NCI-H460 (cell line): ENCODE measurements around a stretch of chr3.

DNA sequence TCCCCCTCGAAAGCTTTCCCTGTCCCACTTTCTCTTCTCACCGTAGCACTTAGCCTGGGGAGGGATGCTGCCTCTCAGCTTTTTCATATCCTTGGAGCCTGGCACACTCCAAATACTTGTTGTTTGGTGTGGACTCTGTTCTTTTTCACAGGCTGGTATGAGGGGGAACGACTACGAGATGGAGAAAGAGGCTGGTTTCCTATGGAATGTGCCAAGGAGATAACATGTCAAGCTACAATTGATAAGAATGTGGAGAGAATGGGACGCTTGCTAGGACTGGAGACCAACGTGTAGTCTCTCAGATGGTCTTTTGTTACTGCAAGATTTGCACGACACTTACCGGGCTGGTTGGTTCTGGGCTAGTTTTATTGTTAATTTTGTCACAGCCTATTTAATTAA, 69.1 kb downstream of the DHX36 start:
RAMPAGE:
- cytosol, long total RNA, result no peak
- long total RNA, result no peak
- nucleus, long total RNA, result no peak

DNA sequence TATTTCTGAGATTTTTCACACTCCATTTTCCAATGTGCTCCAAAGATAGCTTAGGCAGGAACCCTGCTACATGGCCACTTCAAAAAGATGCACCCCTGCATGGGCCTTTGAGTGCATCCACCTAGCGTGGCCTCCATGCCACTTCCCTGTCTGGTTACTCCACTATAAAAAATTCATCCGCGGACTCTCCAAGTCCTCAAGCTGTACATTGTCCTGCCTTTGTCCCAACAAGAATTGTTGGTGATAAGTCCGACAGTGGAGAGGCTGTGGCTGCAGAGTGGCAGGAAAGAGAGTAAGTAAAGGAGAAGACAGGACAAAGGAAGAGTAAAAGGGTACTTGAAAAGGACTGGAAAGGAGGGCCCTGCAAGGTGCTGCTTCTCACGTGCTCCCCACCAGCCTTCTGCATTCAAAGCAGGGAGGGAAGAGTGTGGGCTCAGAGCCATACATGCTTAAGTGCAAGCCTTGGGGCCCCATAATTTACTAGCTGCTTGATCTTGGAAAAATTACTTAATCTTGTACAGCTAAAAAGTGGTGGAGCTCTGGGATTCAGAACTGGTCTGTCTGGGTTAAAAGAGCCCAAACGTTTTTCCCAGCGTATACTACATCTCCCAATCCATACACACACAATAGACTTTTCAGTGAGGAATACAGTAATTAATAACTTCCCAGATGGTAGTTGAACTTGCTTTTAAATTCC, 29.8 kb downstream of the MME start:
RAMPAGE:
- cytosol, long total RNA, result no peak
- long total RNA, result no peak
- nucleus, long total RNA, result no peak

GRCh38 chr3:155111031-155111834, 31.1 kb downstream of the MME start:
RAMPAGE:
- cytosol, long total RNA, result no peak
- long total RNA, result no peak
- nucleus, long total RNA, result no peak

DNA sequence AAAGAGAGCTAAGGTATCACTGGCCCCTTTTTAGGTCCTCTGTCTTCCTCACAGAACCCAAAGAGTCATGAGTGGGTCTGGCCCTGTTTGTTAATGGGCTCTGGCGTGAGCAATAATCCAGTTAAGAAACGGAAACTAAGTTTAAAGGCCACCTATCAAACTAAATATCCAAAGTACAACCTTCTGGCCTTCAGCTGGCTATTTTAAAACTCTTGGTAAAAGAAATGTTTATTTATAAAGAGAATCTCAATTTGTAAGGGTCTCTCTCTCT, 71.0 kb upstream of the STRIT1 start:
RAMPAGE:
- cytosol, long total RNA, result no peak
- long total RNA, result no peak
- nucleus, long total RNA, result no peak

DNA sequence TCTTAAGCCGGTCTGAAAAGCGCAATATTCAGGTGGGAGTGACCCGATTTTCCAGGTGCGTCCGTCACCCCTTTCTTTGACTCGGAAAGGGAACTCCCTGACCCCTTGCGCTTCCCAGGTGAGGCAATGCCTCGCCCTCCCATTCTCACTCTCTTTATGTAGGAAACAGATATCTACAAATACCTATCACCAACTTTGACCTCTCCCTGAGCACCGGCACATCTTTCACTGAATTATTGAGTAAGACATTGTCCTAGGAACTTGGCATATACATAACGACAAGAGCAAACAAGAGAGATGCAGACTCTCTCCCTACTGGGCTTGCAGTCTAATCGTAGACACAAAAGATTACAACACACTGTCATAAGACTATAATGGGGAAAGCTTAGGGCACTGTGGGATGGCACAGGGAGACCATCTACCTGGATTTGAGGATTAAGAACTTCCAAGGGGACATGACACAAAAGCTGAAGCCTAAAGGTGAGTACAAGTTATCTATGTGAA, 218.6 kb upstream of the STRIT1 start:
RAMPAGE:
- cytosol, long total RNA, result no peak
- long total RNA, result no peak
- nucleus, long total RNA, result no peak

GRCh38 chr3:155737656-155738271, 7.1 kb downstream of the PLCH1 start:
RAMPAGE:
- cytosol, long total RNA, result no peak
- long total RNA, result no peak
- nucleus, long total RNA, result no peak

DNA sequence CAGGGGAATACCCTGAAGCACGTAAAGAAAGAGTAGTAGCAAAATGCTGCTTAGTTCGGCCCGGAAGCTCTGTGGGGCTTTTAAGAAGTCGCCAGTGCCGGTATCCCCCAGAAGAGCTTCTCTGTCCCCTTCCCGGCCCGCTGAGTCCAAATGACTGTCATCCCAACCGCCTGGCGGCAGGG, 605 bp downstream of the SLC33A1 start:
RAMPAGE:
- cytosol, long total RNA, result no peak
- long total RNA, result no peak
- nucleus, long total RNA, result no peak

GRCh38 chr3:155946297-155946713, 75.9 kb downstream of the GMPS start:
RAMPAGE:
- cytosol, long total RNA, result no peak
- long total RNA, result no peak
- nucleus, long total RNA, result no peak

RAMPAGE:
- cytosol, long total RNA, result no peak
- long total RNA, result no peak
- nucleus, long total RNA, result no peak
Observed at GRCh38 chr3:155987125-155987483, 116.7 kb downstream of the GMPS start.

GRCh38 chr3:156707243-156707704, 32.9 kb downstream of the TIPARP start:
RAMPAGE:
- cytosol, long total RNA, result no peak
- long total RNA, result no peak
- nucleus, long total RNA, result no peak

GRCh38 chr3:156816631-156817536, 9.3 kb upstream of the LEKR1 start:
RAMPAGE:
- cytosol, long total RNA, result no peak
- long total RNA, result no peak
- nucleus, long total RNA, result no peak

DNA sequence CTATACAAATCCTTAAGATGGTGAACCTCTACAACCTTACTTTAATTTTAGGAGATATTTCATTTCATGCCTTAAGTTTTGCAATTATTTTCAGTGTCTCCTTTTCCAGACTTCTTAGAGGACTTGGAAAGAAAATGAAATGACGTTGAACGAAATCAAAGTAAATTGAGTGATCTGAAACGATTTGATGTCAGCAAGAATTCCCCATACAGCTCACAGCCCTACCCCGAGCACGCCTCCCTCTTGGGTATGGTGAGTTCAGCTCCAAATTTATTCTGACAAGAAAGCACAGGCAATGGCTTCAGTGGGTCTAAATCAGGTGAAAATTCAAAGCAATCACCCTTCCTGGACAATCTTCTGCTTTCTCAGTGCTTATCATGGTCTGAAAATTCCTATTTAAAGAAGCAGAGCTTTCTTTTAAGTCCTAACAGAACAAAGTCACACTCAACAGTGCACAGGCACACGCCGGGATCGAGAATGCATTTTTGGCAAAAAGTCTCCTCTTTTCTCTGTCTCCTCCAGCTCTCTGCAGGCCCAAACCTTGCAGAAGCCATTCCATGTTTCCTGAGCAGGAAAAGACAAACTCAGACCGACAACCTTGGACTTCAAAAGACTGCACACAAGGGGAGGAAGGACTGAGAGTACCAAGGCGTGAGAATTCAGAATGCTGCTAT, 72.0 kb downstream of the CCNL1 start:
RAMPAGE:
- cytosol, long total RNA, result no peak
- long total RNA, result no peak
- nucleus, long total RNA, result no peak

DNA sequence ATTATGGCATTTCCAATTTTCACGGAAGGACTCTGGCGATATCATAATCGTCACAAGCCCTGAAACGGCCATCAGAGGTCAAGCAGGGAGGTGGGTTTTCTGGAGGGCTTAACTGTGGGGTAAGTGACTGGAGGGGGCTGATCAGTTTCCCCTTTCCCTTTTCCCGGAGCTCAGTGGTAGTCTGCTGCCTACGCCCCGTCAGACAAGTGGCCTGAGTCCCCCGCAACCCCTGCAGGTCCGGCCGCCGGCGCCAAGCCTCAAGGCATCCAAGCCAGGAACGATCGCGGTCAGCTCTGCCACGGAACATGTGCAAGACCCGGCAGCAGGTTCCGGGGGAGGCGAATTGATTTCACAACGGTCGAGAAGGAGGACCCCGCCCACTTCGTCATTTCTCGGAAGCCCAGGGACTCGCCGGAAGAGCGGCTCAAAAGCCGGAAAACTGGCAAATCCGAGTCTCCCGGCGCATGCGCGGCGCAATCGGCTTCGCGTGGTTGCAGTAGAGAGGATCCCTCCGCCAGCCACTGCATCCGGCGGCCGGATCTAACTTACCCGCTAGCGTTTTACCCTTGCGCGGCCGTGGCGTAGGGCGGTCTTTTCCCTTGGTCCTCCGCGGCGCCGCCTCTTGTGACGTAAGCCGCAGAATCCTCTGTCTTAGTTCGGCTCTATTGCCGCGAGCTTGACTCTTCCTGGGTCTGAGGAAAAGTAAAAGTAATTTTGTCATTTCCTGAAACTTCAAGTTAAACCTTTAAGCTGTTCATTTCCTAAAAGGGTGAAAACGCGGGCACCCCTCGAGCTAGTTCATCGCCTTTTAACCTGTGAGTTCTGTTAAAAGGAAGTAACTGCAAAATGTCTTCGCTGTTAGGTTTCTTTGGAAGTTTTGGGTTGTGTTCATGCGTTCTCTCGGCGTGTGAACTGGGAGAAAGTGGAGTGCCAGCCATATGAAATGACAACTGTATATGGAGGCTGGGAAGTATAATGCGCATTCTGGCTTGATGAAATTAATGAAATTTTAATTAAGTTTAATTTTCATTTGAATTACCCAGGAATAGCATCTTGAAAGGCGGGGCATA, 15.0 kb upstream of the CCNL1 start:
RAMPAGE:
- cytosol, long total RNA, result no peak
- long total RNA, result no peak
- nucleus, long total RNA, result no peak

DNA sequence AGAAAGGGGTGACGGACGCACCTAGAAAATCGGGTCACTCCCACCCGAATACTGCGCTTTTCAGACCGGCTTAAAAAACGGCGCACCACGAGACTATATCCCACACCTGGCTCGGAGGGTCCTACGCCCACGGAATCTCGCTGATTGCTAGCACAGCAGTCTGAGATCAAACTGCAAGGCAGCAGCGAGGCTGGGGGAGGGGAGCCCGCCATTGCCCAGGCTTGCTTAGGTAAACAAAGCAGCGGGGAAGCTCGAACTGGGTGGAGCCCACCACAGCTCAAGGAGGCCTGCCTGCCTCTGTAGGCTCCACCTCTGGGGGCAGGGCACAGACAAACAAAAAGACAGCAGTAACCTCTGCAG, 9.6 kb upstream of the GFM1 start:
RAMPAGE:
- cytosol, long total RNA, result no peak
- long total RNA, result no peak
- nucleus, long total RNA, result no peak

GRCh38 chr3:158716890-158717610, 15.2 kb downstream of the RARRES1 start:
RAMPAGE:
- cytosol, long total RNA, result no peak
- long total RNA, result no peak
- nucleus, long total RNA, result no peak

RAMPAGE:
- cytosol, long total RNA, result no peak
- long total RNA, result no peak
- nucleus, long total RNA, result no peak
Observed at GRCh38 chr3:158819288-158819845, 17.5 kb downstream of the MFSD1 start.

DNA sequence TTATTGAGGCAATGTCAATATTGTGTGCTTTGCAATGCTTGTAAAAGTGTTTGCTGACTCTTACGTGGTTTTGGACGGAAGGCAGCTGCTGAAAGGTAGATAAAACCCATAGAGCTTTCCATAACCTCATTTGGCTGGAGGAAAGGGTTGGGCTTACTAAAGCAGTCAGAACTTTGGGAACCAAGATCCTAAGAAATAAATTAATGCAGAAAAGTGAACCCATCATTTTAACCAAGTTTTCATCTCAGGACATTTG, 354.7 kb downstream of the IQCJ-SCHIP1 start:
RAMPAGE:
- cytosol, long total RNA, result no peak
- long total RNA, result no peak
- nucleus, long total RNA, result no peak

RAMPAGE:
- cytosol, long total RNA, result no peak
- long total RNA, result no peak
- nucleus, long total RNA, result no peak
Observed at GRCh38 chr3:159798790-159799509, 426.3 kb upstream of the C3orf80 start.

DNA sequence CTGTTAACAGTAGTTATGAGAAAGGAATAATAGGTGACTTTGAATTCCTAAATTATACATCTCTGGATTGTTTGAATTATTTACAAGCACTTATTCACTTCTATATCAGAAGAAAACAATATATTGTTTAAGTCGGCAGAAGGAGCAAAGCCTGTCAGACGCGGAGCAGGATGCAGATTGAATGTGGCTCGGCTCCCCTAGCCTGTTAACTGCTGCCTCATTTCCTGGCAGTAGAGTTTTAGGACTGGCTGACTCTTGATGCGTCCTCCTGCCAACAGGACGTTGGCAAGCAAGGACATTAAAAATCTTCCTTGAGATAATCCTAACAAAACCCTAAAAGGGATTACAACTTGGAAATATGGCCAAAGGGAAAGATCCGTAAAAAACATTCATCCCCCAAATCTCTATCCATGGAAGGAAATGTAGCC, 44.8 kb upstream of the C3orf80 start:
RAMPAGE:
- cytosol, long total RNA, result no peak
- long total RNA, result no peak
- nucleus, long total RNA, result no peak

DNA sequence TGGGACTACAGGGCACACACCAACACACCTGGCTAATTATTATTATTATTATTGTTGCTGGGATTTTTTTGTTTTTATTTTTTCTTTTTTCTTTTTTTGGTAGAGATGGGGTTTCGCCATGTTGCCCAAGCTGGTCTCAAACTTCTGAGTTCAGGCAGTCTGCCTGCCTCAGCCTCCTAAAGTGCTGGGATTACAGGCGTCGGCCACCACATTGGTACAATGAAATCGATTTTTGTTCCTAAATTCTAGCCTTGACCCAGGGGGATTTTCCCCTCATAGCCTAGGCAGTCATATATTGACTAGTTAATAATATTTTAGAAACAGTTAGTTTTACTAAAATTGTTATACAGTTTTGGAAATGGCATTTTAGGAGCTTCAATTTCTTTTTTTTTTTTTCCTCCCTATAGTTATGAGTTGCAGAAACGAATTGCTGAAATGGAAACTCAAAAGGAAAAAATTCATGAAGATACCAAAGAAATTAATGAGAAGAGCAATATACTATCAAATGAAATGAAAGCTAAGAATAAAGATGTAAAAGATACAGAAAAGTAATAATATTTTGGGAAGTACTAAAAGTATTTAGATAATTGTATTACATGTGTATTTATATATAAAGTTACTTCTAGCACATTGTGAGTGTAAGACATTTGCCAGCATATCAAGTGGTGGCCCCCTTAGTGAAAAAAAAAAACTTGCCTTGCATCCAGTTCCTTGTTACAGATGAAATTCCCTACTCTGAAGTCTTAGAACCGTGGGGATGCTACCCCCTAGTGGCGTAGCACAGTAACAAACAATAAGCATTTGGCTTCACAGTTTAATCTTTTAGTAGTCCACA, 13.8 kb downstream of the SMC4 start:
RAMPAGE:
- cytosol, long total RNA, result no peak
- long total RNA, result no peak
- nucleus, long total RNA, result no peak